ENCODE data around the gene LARGE1.

DNA sequence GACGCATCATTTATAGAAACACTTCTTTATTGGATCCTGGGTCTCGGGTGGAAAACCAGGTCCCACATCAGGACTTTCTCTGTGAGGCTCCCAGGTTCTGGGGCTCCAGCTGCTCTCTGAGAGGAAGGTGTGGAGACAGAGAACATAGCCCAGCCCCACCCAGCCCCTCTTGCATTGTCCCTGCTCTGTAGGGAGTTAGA is 3.4 kb downstream of the RFPL2 start:
- RRBS = no CpG with 5 or more reads among the region's 2 CpGs

DNA sequence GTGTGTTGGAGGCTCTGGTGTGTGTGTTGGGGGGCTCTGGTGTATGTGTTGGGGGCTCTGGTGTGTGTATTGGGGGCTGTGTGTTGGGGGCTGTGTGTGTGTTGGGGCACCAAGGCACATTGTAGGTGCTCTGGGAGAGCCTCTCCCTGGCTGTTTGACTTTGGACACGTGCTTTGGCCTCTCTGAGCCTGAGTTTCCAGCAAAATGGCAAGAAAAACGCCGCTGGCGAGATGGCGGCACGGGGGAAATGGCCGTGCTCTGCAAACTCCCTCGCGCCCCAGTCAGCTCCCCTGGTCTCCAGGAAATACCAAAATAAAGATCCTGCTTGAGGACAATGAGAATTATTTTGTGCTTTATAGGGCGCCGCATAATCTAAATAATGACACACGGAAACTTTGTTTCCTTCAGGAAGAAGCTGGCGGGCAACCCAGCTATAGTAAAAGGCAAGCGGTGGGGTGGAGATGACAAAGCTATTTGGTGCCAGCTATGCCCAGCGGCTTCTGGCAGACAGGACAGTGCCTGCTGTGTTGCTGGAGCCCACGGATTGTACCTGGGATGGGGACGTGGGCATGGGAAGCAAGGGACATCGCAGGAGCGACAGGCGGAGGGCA is 26.4 kb upstream of the RFPL3 start:
- RRBS = no CpG with 5 or more reads among the region's 20 CpGs

GRCh38 chr22:32579713-32580512 is 105.3 kb downstream of the FBXO7 start:
- RRBS = no CpG with 5 or more reads among the region's 8 CpGs

- RRBS = no CpG with 5 or more reads among the region's 8 CpGs
Measured at GRCh38 chr22:32788820-32789521, 12.5 kb upstream of the TIMP3 start.

DNA sequence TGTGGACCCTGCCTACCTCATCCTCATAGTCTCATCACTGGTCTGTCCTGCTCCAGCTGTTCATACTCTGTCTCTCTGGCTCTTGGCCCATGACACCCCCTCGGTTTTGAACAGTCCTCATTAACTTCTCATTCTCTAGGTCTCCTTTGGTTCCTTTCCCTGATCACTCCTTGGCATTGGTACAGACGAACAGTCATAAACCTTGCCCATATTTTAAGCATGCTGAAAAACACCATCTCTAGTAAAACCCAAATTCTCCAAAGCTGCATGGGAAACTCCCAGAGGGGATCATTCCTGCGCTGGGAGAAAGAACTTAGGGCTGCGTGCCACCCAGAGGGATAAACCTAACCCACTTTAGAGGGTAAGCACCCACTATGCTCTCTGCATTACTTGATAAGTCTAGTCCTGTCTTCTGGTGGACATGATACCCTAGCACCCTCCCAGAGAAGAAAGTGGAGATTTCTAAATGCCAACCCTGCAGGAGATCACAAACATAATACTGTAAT is 7.1 kb downstream of the TIMP3 start:
- RRBS = no CpG with 5 or more reads among the region's 4 CpGs

DNA sequence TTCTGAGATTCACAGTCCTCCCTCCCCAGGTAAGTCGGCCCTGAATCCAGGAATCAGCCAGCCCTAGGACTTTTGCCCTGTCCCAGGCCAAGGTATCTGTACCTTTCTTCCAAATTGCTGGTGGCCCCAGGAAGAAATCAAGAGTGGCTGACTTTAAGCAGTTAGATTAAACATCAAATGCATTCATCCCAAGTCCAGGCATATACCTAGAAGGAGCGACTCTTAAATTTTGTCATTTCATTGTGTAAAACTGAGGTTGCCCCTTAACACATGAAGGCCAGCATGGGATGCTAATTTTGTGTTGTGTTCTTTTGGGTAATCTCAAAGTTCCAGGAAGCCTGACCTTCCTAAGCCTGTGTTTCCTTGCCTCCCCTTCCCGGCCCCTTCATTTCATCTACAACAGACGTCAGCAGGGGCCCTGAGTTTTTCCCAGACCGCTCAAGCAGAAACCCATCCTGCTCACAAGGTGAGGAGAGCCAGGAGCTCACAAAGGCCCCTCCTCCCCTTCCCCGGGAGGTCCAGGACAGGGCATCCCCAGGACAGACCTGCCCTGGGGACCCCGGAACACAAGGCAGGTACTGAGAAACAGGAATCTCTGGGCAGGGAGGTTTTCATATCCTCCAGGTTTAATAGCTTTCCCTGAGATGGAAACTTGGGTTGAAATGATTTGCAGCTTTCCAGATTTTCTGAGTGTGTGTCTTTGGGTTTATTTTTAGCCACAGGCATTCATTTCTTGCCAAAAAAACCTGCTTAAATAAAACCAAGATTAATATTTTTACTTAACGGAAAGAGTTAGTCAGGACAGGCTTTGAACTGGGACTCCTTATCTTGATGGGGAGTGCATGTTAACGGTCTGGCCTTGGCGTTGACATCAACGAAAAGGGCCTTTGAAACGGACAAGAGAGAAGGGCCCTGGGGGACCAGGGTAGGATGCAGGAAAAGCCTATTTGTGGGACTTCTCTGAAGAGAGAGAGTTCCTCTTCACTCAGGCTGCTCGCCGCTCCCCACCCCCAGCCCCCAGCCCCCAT is 38.3 kb downstream of the TIMP3 start:
- RRBS = 86% methylated on average over 2 of the region's 14 CpGs

- RRBS = no CpG with 5 or more reads among the region's 5 CpGs
Measured at GRCh38 chr22:32846377-32847179, 45.1 kb downstream of the TIMP3 start.

GRCh38 chr22:32857889-32858456 is 56.5 kb downstream of the TIMP3 start:
- RRBS = no CpG with 5 or more reads among the region's 8 CpGs

GRCh38 chr22:33163835-33164303 is 105.7 kb upstream of the SYN3 start:
- RRBS = no CpG with 5 or more reads among the region's 6 CpGs

DNA sequence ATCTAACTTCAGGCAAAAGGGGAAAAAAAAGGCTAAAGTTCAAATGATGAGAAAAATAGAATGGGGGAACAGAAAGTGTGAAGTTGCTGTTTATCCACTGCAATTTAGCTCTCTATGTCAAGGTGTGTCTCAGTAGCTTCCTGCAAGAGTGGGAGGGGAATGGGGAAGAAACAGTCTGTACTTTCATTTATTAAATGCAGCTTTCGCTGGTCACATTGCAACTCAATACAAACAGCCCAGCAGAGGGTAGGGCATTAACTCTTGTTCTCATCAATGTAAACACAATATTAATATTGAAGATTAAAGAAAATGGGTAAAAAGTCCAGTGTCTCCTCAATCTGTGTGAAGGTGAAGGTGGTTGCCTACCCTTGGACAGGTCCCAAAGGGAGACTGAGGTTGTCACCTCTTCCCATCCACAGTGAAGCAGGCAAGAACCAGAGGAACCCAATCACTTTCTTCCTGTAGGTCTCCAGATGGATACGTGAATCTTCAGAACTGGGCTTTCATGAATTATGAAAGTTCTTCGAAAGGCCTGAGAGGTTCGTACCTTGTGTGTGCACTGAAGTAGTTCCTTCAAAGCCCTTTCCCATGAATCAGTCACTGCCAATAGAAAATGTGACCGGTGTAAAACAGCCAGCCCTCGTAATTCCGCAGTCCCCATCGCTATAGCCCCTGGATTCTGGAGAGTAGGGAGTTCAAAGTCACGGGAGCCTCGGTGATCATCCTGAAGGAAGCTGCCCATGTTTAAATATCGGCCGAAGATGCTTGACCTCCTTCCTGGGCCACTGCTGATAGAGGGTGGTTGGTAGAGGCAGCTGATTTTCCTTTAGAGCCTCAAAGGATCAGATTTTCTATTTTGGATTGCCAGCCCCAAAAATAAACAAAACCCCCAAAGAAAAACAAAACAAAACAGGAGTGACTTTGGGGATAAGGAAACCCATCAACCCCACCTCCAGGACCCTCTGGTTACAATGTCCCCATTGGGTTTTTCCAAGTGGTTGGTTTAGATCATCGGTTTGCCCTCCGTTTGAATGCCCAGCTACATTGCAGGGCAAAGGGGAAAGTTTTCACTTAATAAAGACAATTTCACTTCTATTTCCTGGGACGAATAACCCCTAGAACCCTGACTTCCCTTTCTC is 215.1 kb upstream of the SYN3 start:
- RRBS = no CpG with 5 or more reads among the region's 15 CpGs

DNA sequence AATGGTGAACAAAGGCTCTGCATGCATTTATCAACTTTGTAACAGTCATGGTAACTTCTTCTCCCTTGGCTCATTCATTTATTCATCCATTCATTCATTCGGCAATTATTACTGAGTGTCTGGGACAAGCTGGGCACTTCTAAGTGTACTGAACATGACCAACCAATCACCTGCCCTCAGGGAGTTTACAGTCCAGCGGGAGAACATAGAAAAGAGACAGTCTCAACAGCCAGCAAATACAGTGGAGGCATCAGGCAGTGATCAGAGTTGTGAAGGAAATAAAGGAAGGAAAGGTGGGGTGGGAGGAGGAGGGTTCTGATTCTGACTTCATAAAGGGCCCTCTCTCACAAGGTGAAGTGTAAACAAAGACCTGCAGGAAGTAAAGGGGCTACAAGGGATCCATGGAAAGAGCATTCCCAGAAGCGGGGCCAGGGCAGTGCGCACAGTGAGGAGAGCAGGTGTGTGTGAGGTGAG is 195.6 kb downstream of the LARGE1 start:
- RRBS = no CpG with 5 or more reads among the region's 4 CpGs

- RRBS = no CpG with 5 or more reads among the region's 3 CpGs
Measured at GRCh38 chr22:33793492-33793868, 126.8 kb downstream of the LARGE1 start.

GRCh38 chr22:33919902-33920959 is at the start of gene LARGE1:
LARGE1 (minus strand) TSS chr22:33920476.
- RRBS = 2% methylated on average over 106 of the region's 157 CpGs

DNA sequence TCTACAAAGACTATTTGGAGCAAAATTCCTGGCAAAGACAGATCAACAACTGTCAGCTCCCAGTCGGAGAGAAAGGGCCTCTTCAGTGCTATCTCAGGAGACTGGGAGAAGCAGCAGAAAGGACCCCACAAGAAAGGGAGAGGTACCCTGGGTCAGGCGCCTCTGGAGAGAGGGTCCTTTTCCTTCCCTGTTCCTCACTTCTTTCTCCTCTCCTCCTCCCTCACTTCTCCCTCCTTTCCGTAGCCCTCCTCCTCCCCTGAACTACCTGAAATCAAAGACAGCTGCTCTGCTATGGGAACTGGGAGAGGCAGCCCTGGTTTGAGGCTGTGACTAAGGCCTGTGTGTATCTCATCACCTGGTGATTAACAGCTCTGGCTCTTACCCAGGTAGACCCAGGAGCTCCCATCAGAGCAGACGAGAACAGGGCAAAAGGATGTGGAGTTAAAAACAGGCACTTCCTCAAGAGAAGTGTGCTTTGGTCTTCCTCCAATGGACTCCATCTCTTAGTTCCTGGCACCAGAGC is 5.7 kb downstream of the ISX start:
- RRBS = no CpG with 5 or more reads among the region's 4 CpGs

DNA sequence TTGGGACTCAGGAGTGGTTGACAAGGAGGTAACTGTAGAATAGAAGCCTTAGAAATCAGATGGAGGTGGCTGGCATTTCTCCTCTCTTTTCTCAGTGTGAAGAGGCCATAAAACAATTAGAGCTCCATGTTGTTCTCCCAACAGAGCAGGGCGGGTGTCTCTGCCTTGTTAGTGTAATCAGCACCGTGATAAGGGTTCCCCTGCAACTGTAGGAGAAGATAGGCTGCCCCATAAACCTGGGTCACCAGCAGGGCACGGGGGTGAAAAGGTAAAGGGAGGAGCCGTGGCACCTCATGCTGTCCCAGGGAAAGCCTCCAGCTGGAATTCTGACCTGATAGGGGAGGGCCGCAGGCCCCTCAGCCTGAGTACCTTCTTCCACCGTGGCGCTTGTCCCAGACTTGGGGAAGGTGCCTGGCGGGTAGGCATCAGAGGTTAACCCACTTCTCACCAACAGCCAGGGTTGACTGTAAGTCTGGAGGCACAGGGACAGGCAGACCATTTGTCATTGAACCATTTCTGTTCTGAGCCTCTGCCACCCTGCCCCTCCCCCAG is 68.7 kb downstream of the ISX start:
- RRBS = no CpG with 5 or more reads among the region's 8 CpGs

GRCh38 chr22:35301257-35302088 is 1.8 kb downstream of the TOM1 start:
- RRBS = no CpG with 5 or more reads among the region's 20 CpGs

GRCh38 chr22:35307283-35307919 is 7.7 kb downstream of the TOM1 start:
- RRBS = no CpG with 5 or more reads among the region's 10 CpGs

GRCh38 chr22:35342151-35342466 is 38.8 kb upstream of the HMOX1 start:
- RRBS = no CpG with 5 or more reads among the region's 6 CpGs

DNA sequence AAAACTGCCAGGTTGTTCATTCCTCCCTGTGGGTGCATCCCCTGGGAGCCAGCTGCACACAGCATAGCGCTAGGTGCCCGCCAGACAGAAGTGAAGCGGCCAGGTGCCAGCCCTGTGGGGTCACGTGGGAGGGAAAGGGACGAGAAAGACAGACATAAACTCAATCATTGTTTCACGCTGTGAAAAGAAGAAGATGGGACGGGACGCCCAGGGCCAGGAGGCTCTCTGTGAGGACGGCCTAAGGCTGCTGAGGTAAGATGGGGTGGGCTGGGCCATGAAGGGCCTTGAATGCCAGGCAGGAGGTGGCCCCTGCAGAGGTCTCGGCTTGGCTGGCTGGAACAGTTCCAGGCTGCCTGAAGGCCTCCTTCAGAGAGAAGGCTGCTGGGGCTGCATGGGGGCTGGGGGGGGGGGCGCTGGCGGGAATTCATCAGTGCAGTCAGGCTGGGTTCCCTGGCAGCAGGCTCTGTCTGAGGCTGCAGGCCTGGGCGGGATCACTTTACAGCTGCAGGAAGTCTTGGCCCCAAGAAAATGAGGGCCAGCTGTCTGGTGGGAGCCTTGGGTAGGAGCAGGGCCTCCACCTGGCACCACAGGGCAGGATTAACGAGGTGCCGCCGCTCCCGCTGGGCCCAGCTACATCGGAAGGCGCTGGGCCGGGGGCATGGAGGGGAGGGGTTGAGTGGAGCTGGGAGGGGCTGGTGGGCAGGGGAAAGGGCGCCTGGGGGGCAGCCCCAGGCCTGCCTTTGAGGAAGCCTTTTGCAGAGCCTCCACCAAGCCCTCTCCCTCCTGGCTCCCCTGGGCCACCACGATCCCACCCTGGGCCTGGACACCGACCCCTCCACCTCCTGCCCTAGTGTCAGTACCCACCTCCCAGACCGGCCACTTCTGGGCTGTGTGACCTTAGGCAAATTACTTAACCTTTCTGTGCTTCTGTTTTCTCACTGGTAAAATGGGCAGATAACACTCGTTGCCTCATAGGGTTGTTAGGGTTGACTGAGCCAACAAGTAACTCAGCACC is 31.1 kb upstream of the HMOX1 start:
- RRBS = no CpG with 5 or more reads among the region's 25 CpGs

GRCh38 chr22:35367418-35367839 is 13.5 kb upstream of the HMOX1 start:
- RRBS = no CpG with 5 or more reads among the region's 9 CpGs